AG08470 (cell line): Measurements from ENCODE around the gene RPAP3.

DNA sequence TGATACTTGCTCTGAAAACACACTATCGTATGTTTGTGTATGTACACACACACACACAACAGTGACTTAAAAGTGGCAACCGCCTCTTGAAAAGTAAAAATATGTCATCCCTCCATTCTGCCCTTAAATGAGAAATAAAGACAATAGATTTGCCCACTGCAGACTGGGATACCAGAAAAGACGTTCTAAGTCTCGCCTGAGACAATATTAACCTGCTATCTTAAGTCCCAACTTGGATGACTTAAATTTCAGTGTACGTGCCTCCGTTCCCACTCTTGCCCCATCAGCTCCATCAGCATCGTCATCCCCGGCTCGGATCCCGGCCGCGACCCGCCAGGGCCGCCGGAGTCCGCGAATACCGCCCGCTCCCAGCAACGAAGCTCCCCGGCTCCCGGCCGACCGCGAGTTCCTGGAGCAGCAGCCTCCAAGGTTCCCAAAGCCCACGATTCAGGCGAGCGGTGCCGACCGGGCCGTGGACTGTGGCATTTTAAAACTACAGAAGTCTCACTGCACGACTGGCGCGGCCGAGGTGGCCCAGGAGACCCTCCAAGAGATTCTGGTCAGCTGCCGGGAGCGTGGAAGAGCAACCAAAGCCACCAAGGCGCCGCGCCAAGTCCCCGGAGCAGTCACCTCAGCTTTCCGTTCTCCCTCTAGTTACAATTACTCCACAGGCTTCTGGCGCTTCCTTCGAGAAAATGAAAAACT lies 2.7 kb upstream of the ARID2 start:
- RRBS = 2% methylated on average over 23 of the region's 44 CpGs

- RRBS = 2% methylated on average over 26 of the region's 51 CpGs
Observed at GRCh38 chr12:45727350-45728305, 1.9 kb upstream of the ARID2 start.

- RRBS = 2% methylated on average over 21 of the region's 62 CpGs
Observed at GRCh38 chr12:45729095-45729585, 366 bp upstream of the ARID2 start.

- RRBS = no CpG with 5 or more reads among the region's 4 CpGs
Observed at GRCh38 chr12:46188132-46188886, 80.5 kb downstream of the SLC38A1 start.

- RRBS = no CpG with 5 or more reads among the region's 1 CpG
Observed at GRCh38 chr12:46192320-46192853, 76.5 kb downstream of the SLC38A1 start.

GRCh38 chr12:46194199-46195031 lies 74.4 kb downstream of the SLC38A1 start:
- RRBS = no CpG with 5 or more reads among the region's 10 CpGs

GRCh38 chr12:46371916-46372232 lies 699 bp downstream of the SLC38A2 start:
- RRBS = 1% methylated on average over 11 of the region's 21 CpGs

- RRBS = under 1% methylated on average over 11 of the region's 37 CpGs
Observed at GRCh38 chr12:46373212-46374440, 1.1 kb upstream of the SLC38A2 start.

DNA sequence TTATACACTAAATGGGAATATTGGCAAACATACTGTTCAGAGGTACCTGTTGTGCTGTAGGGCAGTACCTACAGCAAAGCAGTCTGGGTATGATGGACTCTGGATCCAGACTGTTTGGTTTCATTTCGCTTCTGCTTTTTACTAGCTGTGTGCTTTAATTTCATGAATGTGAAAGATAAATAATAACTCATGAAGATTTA lies 17.7 kb upstream of the SLC38A2 start:
- RRBS = no CpG with 5 or more reads among the region's 1 CpG

DNA sequence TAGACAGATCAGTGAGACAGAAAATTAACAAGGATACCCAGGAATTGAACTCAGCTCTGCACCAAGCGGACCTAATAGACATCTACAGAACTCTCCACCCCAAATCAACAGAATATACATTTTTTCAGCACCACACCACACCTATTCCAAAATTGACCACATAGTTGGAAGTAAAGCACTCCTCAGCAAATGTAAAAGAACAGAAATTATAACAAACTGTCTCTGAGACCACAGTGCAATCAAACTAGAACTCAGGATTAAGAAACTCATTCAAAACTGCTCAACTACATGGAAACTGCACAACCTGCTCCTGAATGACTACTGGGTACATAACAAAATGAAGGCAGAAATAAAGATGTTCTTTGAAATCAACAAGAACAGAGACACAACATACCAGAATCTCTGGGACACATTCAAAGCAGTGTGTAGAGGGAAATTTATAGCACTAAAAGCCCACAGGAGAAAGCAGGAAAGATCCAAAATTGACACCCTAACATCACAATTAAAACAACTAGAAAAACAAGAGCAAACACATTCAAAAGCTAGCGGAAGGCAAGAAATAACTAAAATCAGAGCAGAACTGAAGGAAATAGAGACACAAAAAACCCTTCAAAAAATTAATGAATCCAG lies 205.6 kb downstream of the SLC38A4 start:
- RRBS = no CpG with 5 or more reads among the region's 2 CpGs

GRCh38 chr12:46702804-46703524 lies 122.8 kb downstream of the SLC38A4 start:
- RRBS = no CpG with 5 or more reads among the region's 9 CpGs

DNA sequence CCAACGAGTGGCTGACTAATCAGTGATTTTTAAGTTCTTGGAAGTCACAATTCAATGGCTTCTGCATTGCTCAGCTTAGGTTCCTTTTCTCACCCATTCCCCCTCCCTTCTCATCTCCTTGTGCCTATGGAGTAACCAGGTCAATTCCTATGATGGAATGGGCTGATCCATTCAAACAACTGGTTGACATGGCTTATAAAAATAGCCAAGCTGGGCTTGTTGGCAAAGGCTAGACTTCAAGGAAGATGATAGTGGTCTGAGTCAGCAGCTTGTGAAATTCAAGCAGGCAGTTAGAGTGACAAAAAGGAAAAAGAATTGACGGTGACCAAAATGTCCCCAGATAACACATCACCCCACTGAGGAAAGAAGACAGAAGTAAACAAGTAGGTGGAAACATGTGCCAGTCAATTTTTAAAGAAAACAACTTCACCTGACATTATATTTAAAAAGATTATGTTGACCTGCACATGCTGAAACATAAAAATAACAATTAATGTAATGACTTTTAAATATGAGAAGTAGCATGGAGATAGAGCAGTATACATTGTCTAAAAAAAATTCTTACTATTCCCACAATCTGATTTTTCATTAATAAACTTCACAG lies 119.8 kb upstream of the PCED1B start:
- RRBS = no CpG with 5 or more reads among the region's 2 CpGs

DNA sequence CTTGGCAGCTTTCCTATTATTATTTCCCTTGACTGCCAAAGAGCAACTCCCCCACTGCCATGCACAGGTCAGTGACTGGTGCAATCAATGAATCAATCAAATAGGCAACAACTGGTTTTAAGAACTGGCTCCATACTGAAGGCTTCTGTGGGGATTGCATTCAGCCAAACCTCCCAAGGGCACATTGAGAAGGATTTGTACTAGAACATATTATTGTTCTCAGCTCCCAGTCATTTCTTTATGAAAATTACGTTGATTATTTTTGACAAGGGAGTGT lies 115.3 kb upstream of the PCED1B start:
- RRBS = no CpG with 5 or more reads among the region's 1 CpG

DNA sequence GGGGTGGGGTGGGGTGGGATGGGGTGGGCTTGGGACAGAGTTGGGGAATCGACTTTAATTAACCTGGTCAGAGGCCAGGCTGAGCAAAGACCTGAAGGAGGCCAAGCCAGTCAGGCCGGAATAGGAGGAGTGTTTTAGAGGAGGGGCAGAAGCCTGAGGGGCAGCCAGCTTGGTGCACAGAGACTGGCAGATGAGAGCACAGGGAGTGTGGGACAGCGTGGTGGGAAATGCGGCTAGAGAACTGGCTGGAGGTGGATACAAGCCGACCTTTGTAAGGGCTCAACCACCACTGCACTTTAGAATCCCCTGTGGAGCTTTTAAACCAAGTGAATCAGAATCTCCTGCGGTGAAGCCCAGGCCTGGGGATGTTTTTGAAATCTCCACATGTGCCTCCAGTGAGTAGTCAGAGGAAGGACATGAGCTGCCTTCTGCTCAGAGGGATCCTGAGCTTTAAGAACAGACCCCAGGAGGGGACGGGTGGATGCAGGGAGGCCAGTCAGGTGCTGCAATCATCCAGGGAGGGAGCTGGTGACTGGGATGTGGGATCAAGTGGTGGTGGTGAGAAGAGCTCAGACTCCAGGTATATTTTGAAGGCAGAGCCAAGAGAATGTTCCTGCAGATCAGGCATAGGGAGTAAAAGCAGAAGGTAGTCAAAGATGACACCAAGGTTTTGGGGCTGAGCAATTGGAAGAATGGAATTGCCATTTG lies 10.8 kb upstream of the PCED1B start:
- RRBS = no CpG with 5 or more reads among the region's 7 CpGs

- RRBS = no CpG with 5 or more reads among the region's 5 CpGs
Observed at GRCh38 chr12:47355891-47356750, 276.4 kb upstream of the AMIGO2 start.

GRCh38 chr12:47636910-47637339 lies 68.9 kb downstream of the RPAP3 start:
- RRBS = no CpG with 5 or more reads among the region's 3 CpGs

- RRBS = under 1% methylated on average over 25 of the region's 74 CpGs
Observed at GRCh38 chr12:47705345-47706400, at the start of gene RPAP3. Gene RPAP3 (minus strand): TSS chr12:47706030.

GRCh38 chr12:47715311-47716092 lies 9.7 kb upstream of the RPAP3 start:
- RRBS = no CpG with 5 or more reads among the region's 18 CpGs

- RRBS = no CpG with 5 or more reads among the region's 12 CpGs
Observed at GRCh38 chr12:47717521-47718158, 7.7 kb downstream of the ENDOU start.

DNA sequence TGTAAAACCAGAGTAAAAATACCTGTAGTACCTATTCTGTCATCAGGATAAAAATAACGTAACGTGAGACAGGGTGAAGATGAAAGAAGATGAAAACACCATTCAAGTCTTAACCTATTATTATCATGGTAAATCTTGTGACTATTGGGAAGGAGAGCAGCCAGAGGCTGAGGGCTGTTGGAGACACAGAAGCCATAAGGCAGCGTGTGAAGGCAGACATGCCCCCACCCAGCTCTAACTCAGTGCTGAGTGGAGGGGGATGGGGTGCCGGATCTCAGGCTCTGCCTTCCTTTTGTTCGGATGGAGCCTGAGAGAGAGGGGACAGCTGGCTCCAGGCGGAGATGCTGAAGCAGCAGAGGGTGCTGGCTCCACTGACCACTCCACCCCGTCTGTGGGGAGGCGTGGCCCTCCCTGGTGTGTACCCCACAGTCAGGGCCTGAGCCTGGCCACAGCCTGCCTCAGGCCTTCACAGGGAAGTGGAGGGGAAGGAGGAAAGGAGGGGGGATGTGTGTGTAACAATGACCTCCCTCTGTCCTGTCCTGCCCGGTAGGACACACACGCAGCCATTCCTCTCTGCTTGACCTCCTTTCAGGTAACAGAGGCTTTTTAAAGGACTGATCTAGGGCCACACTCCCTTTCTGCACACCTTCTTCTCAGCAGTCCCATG lies 9.4 kb upstream of the ENDOU start:
- RRBS = no CpG with 5 or more reads among the region's 10 CpGs